Bronchial epithelial cell (primary cell): ENCODE data around the gene CPSF4L.

- RRBS, 2 experiments: no CpG with 5 or more reads among the region's 28 CpGs
These were observed 40.6 kb upstream of the KCNJ2 start for GRCh38 chr17:70128520-70129326.

- RRBS, 2 experiments: no CpG with 5 or more reads among the region's 5 CpGs
These were observed 31.3 kb upstream of the KCNJ2 start for GRCh38 chr17:70137781-70138640.

DNA sequence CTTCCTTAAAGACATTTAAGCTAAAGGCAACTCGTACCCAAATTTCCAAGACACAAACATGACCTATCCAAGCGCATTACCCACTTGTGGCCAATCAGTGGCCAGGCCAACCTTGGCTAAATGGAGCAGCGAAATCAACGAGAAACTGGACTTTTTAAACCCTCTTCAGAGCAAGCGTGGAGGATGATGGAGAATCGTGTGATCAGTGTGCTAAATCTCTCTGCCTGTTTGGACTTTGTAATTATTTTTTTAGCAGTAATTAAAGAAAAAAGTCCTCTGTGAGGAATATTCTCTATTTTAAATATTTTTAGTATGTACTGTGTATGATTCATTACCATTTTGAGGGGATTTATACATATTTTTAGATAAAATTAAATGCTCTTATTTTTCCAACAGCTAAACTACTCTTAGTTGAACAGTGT is 3.7 kb downstream of the SOX9 start:
- RRBS, 2 experiments: no CpG with 5 or more reads among the region's 6 CpGs

GRCh38 chr17:72575923-72576487 is 455.2 kb downstream of the SOX9 start:
- RRBS, 2 experiments: no CpG with 5 or more reads among the region's 8 CpGs

DNA sequence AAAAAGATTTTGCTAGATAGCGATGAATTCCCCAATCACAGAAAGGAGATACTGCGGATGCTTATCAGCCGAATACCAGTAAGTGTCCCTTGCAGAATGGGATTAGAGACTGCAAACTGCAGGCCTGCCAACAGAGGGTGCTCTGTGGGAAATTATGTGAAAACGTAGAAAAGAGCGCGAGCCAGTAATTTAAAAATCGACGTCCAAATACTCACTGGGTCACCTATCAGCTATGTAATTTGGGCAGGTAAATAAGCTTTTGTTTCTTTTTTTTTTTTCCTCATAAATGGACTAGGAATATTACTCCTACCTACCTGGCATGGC is 1.4 kb upstream of the COG1 start:
- RRBS, 2 experiments: no CpG with 5 or more reads among the region's 8 CpGs

GRCh38 chr17:73231208-73231920 is 830 bp downstream of the FAM104A start:
- RRBS, 2 experiments: under 1 to 1% methylated on average over 5 to 7 of the region's 28 CpGs

DNA sequence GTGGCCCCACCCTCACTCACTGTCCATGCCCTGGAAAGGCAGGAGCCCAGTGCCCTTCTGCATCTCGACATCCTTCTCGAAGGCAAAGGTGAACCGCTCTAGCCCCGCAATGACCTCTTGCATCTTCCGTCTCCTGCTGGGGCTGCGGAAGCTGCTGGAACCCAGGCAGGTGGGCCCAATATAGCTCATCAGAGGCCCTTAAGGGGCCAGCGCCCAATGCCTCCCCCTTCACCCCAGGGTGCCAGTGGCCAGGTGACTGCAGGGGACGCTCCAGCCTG is at the start of gene CPSF4L:
TSS of gene CPSF4L (minus strand) at position 185 of the 278 bp plus-strand sequence.
- RRBS, 2 experiments: no CpG with 5 or more reads among the region's 8 CpGs

- RRBS, 2 experiments: no CpG with 5 or more reads among the region's 9 CpGs
These were observed 21.2 kb downstream of the CDC42EP4 start for GRCh38 chr17:73290561-73290968.

DNA sequence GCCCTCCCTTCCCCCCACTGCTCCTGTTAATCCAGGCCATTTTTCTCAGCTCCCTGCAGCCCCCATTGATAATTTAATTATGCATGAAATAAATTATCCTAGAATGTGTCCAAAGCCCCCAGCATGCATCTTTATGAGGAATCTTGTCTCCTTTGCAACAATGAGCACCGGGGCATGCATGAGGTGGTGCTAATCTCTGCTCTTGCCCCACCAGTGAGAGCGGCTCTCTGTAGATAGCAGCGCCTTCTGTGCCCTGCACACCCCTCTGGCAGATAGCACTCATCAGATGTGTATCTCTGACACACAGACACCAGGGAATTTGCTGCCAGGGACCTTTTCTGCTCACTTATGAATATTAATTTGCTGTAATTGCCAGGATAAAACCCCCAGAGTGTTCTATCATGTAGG is 140.2 kb upstream of the CDC42EP4 start:
- RRBS, 2 experiments: no CpG with 5 or more reads among the region's 3 CpGs

DNA sequence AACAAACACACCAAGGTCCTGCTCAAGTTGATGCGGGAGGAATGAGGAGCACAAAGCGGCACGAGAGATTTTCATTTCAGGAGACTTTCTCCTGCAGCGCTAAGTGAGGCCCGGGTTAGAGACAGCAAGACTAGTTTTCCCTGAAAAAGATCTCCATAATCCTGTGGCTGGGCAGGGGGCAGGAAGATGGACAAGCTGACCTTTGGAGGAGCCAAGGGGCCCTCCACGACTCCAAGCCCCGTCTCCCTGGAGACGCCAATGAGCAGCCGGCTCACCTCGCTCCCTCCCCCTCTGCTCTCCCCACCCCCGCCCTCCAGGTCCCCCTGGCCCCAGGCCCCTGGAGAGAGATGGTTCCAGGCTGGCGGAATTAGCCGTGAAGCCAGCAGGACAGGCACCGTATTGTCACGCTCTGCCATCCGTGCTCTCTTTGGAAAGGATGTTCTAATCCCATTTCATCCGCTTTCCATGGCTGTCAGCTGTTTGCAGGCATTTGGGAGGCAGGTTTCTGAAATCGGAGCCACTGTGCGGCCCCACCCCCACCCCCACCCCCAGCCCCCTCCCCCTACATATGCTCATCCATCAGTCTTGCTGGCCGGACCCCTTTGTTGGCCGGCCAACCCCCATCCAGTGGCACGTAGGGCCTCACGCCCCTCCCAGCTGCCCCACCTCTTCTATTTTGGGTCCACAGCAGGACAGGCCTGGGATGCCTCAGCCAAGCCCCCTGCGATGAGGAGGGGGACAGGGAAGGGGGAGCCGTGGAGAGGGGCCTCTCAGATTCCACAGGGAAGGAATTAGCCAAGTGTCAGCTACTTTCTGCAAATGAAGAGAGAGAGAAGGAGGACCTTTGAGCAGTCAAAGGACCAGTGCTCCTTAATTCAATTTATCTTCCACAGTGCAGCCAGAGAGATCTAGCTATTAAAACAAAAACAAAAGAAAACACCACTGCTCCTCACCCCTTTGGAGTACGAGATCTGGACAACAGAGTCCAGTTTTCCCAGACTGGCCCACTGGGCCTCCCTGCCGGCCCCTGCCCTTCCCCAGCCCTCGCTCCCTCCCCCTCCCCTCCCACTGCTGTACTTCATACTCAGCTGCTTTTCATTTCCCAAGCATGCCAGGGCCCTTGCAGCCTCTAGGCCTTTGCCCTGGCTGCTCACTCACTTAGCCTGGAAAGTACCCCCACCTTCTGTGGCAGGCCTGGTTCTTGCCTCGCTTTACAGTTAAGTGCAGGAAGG is 30.8 kb downstream of the SDK2 start:
- RRBS, 2 experiments: no CpG with 5 or more reads among the region's 29 CpGs

DNA sequence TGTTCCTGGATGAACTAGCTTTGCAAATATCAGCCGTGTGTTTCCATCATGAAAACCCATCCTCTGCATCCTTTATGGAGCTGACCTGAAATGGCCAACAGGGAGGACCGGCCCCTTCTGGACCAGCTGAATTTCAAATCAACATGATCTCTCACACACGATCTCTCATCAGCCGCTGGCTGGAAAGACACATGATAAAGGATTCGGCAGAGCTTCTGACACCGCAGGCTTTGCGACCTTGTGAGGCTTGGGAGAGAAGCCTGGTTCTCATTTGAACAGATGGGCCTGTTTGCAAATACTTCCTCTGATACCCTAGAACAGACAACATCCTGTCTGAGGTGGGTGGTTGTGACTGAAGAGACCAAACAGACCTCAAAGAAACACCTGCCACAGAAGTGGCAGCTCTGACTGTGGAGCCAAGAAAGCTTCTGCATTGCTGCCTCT is 77.9 kb upstream of the SDK2 start:
- RRBS, 2 experiments: no CpG with 5 or more reads among the region's 7 CpGs

GRCh38 chr17:73797965-73798616 is 153.8 kb upstream of the SDK2 start:
- RRBS, 2 experiments: no CpG with 5 or more reads among the region's 6 CpGs

GRCh38 chr17:73820834-73821347 is 176.6 kb upstream of the SDK2 start:
- RRBS, 2 experiments: no CpG with 5 or more reads among the region's 11 CpGs

- RRBS, 2 experiments: under 1% methylated on average over 8 of the region's 52 CpGs
These were observed 257.7 kb upstream of the SDK2 start for GRCh38 chr17:73901697-73902546.

DNA sequence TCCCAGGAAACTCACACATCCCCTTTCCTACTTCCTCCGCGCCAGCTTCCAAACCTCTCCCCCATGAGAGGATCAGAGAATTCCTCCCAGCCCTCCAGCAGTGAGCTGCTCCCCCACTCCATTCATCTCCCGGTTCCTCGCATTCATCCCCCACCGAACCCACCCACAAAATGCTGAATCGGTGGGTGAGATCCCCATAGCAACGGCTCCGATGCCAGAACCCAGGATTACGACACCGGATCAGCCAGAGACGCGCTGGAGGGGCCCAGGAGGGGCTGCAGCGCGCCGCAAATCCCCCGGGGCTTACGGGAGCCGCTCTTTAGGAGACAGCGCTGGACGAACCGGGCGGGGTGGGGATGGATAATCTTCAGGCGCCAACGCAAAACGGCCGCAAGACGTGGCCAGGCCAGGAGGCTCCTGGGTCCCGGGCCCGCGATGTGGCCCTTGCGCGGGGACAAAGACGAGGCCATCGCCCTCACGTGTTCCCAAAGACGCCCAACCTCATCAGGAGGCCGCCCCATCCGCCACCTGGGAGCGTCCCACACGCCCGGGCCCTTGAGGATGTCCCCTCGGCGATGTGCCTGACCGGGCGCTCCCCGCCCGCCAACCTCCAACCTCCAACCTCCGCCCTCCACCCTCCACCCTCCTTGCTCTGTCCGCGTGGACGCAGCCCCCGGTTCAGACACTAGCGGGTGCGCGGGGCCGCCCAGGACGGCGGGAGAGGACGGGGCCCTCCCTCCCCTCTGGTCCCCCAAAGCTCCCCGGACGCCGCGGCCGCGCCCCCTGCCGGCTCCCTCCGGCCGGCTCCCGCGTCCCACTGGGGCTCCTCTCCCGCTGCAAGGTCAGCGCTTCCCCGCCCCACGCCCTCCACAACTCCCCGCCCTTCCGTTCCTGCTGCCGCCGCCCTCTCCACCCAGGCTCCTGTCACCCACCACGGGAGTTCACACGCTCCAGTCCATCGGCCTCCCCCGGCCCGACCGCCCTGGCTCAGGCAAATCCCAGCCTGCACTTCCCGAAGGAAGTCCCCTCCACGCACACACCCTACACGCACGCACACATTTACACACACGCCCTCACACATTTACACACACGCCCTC is 251.0 kb upstream of the RPL38 start:
- RRBS, 2 experiments: 2 to 3% methylated on average over 31 of the region's 90 CpGs

- RRBS, 2 experiments: no CpG with 5 or more reads among the region's 7 CpGs
These were observed 212.3 kb upstream of the RPL38 start for GRCh38 chr17:73991142-73991539.

DNA sequence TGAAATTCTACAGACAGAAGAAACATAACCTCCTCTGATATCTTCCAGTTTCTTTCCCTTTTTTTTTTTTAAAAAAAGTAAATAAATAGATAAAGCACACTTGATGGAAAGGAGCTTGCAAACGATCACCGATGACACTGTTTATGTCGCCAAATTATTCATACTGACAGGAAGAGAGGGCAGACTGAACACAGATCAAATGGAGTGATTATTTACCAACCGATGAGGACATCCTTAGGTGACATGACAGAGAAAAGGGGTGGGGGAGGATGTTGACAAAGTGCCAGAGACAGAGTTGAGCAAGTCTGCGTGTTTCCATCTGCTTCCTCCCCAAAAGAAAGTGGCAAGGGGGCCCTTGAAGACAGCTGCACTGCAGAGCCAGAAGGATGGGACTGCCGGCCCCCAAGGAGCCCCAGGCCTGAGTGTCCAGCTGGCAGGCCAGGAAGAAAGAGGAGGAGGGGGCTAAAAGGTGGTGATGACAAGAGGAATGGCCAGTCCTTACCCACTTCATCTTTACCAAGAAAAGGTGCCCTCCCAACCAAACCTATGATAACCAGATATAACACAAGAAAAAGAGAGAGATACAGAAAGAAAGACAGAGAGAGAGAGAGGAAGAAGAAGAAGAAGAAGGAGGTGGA is 191.0 kb upstream of the RPL38 start:
- RRBS, 2 experiments: no CpG with 5 or more reads among the region's 6 CpGs

DNA sequence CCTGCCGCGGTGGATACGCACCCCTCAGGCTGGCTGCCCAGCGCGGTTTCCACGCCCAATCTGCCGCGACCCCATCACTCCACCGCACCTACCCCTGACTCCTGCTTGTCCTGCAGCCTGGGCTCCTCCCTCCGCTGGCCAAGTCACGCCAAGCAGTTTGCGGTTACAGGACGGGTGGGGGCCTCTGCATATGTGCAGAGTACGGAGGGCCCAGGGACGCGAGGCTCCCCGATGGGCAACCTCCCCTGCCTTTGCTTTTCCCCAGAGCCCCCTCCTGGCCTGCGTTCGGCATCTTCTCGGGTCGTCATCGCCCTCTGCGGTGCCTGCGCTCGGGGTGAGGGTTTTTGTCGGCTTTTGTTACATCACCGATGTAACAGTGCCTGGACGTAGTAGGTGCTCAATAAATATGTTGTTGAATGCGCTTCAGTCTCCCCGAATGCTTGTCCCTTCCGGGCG is 911 bp upstream of the TTYH2 start:
- RRBS, 2 experiments: 4 to 8% methylated on average over 2 of the region's 32 CpGs

GRCh38 chr17:74316884-74317489 is 9.0 kb upstream of the KIF19 start:
- RRBS, 2 experiments: 39 to 45% methylated on average over 3 to 5 of the region's 23 CpGs

DNA sequence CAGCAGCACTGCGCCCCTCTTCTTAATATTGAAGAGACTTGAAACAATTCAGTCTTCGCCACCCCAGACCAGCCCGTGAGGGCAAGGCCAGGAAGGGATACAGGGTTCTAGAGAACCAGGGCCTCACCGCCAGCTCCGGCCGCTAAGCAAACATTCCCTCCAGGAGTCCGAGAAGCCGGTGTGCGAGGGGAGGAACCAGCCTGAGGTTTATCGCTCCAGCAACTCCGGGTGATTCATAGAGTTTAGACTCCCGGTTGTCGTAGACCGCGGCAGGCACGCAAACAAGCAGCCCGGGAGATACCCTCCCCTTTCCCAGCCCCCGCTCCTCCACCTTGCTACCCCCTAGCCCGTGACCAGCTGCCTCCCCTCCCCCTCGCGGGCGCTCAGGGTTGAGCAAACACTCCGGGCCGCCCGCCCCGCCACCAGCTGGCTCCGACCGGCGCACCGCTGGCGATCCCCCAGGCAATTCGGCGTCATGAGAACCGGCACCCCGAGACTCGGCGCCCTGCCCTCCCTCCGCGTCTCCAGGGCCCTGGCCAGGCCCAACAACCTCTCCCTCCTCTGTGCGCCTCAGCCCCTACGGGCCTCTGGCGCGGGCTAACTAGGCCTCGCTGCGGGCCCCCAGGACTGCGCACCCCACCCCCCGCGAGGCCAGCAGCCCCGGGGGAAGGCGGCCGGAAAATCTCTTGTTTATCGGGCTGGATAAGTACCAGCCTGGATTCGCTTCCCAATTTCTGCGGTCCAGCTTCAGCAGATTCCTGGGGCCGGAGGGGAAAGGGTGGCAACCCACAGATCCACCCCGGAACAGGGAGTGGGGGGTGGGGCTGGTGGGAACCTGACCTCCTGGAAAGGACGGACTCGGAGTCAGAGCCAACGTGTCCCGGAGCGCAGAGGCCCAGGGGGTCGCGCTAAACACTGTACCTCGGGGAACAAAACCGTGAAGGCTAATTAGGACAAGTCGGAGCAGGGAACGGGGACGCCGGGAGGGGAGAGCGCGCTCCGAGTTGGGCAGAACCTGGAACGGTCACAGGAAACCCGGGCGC is 1.0 kb upstream of the GPRC5C start:
- RRBS, 2 experiments: 2% methylated on average over 36 to 38 of the region's 75 CpGs